ENCODE data around the gene GNG2.

DNA sequence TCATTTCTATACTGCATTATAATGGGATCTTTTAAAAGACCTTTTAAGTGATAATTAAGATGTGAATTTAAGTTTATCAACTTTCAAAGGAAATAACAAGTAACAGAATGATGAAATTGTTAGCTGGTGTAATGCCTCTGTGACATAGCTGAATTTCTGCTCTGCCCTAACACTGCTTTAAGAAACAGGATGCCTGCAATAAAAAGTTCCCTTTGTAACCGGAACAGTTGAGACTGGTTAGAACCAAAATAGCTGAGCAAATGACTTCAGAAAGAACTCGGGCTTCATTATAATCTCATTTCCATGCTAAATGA lies 23.4 kb upstream of the PYGL start:
- PRO-cap: no peak

DNA sequence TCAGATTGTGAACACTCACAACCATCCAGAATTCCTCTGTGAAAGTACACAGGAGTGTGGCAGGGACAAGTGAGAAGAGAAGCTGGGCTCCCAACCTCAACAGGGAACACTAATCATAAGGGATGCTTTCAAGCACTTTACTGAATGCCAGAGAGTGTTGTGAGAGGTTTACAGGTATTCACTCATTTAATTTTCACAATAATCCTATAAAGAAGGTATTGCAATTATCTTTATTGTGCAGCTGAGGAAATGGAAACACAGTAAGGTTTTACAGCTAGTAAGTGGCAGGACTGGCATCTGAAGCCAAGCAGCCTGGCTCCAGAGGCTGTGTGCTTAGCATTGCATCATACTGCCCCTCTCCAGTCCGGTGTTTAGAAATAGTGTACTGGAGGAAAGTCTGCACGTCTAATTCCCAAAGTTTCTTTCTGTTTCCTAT lies 60.2 kb upstream of the PYGL start:
- PRO-cap: no peak

DNA sequence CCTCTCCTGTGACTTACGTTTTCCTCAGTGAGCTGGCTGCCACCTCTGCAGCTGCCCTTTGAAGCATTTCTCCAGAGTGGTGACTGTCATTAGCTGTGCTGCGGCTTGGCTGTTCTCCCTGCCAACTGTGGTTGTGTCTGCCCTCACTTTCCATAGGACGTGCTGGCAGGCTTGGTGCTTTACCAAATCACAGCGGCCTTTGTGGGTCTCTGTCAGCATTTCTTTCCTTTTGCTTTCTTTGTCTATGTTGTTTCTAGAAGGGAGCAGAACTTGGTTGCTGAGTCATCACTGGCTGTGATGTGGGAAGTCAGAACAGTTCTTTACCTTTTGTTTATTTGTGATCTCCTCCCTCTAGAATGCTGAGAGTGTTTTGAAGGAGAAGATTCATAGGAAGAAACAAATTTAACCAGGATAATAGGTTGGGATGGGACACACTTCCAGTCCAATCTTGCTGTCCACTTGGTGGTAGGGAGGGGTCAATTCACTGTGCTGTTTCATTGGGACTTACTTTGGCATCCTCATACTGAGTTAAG lies 88.1 kb downstream of the TMX1 start:
- PRO-cap: no peak

DNA sequence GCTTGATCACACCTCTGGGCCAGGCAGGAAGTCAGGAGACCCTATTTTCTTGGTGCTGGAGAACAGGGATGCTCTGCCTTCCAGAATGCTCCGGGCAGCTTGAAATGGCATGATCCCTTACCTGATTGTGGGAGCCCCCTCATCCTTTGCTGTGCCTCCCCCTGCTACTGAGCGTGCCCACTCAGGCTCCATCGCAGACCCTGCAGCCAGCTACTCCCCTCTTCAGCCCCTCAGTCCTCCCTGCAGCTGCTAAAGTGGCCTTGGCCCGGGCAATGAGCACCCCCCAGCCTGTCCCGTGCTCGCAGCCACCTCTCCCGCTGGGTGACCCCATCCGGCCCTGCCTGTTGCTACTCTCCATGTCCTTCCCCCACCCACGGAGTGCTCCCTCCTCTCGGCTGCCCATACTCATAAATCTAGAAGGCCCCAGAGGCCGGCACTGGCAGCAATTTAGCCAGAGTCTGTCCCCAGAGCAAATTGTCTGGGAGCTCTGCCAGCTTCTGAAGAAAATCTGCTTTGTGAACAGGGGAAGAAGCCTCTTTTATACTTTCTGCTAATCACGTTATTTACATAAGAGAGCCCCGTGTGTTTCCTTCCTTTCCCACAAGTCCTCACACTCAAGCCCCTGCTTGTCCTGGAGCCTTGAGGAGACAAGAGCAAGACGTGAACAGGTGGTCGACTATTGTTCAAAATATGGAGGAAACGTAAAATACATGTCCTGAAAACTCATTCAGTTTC lies 143.7 kb upstream of the FRMD6 start:
- PRO-cap: no peak

DNA sequence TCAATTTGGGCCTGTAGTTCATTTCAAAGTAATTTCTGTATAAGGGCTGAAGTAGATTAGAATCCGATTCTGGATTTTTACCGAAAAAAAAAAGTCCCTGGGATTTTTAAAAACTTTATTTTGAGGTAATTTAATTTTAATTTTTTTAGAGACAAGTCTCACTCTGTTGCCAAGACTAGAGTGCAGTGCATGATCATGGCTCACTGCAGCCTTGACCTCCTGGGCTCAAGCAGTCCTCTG lies 18.2 kb downstream of the FRMD6 start:
- PRO-cap: no peak

DNA sequence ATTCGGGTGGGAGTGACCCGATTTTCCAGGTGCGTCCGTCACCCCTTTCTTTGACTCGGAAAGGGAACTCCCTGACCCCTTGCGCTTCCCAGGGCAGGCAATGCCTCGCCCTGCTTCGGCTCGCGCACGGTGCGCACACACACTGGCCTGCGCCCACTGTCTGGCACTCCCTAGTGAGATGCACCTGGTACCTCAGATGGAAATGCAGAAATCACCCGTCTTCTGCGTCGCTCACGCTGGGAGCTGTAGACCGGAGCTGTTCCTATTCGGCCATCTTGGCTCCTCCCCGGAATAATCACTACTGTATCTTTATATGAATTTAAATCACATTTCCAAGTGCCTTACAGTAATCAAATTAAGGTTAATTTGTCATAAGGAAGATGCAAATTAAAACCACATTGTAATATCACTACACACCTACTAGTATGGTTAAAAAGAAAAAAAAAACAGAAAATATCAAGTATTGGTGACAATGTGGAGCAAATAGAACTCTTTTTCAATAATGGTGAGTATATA lies 60.0 kb upstream of the GNG2 start:
- PRO-cap: no peak

DNA sequence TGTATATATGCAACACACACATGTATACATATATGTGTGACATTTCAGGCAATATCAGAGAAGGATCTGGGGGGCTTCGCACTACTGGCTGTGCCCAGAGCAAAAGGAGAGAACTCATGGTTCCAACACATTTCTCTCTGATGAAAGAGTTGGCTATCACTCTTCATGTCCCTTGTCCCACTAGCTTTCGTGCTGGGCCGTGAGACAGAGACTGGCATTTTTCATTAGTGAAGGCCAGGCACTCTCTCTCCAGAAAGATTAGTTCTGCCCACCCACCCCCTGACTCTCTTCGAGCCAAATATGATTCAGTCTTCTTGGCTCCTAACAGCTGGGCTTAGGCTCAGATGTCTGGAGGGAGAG lies 5.3 kb upstream of the GNG2 start:
- PRO-cap: no peak

DNA sequence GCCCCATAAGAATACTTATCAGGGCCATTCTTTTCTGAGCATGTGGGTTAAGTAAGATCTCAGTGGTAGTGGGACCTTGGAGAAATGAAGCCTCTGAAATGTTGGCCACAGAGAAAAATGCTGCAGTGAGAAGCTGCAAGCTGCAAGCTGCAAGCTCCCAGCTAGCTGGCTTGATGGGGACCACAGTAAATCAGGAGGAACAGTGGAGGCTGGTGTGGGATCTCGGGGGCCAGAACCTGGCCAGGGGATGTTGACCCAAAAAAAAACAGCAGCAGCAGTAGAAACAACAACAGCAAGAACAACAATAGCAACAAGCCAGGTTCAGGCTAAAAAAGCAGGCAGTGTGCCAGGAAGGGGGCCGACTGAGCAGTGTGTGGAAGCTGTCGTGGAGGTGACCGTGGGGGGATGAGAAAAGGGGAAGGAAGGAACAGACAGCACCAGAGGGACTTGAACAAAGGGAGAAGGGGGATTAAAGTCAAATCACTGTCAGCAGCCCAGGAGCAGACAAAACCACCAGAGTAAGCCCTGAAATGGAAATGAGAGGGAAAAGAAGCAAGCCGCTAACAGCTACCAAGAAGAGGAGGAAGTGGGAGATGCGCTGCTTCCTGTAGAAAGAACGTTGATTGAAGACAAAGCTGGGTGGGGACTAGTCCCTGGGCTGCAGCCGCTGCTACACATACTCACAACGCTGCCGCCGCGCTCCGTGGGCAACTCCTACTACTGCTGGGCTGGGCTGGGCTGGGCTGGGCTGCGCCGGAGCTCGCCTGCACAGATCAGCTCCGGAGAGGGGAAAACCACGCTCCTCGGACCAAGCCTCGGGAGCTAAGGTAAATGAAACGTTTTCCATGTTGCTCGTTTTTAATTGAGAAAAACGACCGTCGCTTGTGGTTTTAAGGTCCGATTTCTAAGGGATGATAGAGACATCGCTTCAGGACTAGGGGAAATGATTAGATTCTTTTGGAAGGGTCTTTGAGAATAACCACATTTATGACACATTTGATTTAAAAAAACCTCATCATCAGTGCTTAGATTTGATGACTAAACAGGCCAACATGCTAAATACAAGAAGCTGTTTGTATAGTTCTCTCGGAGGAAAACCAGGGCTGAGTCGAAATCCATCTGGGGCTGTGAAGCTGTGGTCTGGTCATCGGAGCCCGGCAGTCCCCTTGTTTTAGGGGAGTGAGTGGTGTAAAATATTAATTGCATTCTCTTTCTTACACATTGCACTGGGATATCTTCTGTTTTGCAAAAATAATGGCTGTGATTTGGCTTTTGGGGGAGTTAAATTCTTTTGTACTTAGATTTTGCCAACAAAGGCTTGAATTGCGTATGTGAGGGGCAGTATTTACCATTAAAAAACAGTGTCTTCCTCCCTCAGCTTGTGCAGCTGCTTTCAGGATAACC lies at the start of gene GNG2:
Gene GNG2, plus strand, starts transcription at position 649 of the 1,404 bp plus-strand sequence.
- PRO-cap: unidirectional peak, plus-strand start at position 341 of the sequence; bidirectional peak, plus-strand start at position 649 of the sequence, minus-strand start at position 648 of the sequence; bidirectional peak, plus-strand start at position 1,080 of the sequence, minus-strand start at position 945 of the sequence

DNA sequence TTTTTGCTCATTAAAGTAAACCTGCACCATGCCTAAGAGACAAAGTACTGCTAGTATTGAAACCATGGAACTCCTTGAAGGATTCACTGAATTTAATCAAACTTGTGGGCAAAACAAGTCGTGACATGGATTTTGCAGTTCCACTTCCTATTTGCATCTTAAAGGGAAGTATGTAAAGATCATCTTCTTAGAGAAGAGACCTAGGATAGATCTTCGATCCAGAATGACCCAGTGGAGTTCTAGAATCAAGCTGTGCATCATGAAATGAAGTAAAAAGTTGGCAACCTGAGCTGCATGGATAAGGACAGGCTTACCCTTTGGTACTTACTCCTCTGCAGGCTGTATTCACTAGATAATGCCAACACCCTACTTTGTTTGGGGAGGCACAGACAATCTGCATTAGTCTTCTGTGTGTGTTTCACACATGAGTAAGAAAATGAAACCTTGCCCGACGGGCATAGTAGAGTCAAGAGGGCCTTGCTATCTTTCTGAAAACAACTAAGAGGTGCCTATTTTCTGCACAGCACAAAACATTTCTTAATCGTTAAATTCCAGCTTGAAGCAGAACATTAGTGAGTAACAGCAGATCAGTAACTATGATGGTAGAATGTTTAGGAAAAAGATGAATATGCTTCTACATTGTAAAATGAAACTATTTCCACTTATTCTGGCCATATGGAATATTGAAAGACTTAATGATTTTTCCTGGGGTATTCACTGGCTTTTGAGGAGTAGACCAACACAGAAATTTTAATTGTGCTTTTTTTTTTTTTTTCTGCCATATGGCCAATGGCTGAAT lies 2.0 kb downstream of the GNG2 start:
- PRO-cap: bidirectional peak, plus-strand start at position 458 of the sequence, minus-strand start at position 357 of the sequence

- PRO-cap: bidirectional peak, plus-strand start at chr14:51866625, minus-strand start at chr14:51866399
Observed at GRCh38 chr14:51866122-51866703, 5.8 kb downstream of the GNG2 start.

- PRO-cap: no peak
Observed at GRCh38 chr14:52010736-52011420, 21.5 kb downstream of the RTRAF start.

DNA sequence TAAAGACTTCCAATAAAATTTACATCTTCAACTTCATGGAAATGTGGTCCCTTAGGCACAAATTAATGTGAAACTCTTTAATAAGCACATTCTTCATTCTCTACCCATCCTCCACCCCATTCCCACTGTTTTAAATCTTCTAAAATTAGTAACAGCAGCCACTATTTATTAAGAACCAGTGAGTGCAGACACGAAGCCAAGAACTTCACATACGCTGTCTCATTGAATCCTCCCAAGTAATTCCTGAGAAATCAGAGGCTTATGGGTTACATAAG lies 16.7 kb downstream of the NID2 start:
- PRO-cap: no peak

- PRO-cap: unidirectional peak, plus-strand start at chr14:52221051
Observed at GRCh38 chr14:52220739-52221447, 46.6 kb upstream of the PTGDR start.

DNA sequence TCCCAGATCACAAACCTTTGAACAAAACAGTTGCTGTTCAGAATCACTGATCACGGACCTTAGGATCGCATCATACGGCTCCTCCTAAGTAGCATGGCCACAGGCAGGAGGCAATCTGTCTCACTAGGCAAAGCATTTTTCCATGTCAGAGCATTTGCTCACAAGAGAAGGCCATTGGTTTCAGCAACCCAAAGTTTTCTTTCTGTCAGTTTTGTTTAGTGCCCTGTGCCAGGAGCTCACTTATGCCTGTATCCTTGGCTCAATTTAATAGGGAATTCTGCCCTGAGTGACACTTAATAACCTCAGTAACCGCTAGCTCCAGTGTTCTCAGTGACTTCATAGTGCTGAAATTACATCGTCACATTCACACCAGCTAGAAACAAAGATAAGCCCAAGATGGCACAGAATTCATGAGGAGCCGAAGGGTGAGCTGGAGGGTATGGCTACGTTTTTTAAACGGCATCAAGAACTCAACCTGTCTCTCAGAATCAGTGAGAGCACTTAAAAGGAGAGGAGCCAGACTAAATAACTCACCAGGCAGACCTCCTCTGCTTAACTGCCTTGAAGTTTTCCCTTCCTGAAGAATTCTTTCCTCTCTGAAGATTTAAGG lies 37.0 kb downstream of the PTGER2 start:
- PRO-cap: no peak

DNA sequence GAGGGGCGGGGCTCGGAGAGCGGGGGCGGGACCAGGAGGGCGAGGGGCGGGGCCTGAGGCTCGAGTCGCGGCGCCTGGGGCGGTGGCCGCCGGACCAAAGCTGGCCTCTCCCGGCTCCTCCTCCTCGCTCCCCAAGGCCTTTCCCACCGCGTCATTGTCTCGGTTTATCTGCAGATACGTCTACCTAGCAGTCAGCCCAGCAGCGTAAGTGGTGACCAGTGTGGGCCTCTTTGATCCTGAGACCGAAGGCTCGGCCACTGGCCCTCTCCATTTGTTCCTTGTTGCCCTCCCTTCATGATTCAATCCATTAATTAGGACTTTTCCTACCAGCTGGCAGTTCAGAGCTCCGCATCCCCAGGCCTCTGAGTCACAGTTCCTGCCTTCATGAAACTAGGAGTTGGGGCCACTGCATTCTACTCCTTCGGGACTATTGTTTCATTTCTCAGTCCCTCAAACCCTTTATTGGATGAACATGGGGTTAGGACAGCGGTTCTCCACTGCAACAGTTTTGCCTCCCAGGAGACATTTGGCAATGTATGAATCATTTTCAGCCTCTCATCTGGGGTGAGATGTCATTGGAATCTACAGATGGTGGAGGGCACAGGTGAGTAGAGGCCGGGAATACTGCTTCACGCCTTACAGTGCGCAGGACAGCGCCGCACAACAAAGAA lies 451 bp upstream of the GNPNAT1 start:
- PRO-cap: bidirectional peak, plus-strand start at position 59 of the sequence, minus-strand start outside the sequence

DNA sequence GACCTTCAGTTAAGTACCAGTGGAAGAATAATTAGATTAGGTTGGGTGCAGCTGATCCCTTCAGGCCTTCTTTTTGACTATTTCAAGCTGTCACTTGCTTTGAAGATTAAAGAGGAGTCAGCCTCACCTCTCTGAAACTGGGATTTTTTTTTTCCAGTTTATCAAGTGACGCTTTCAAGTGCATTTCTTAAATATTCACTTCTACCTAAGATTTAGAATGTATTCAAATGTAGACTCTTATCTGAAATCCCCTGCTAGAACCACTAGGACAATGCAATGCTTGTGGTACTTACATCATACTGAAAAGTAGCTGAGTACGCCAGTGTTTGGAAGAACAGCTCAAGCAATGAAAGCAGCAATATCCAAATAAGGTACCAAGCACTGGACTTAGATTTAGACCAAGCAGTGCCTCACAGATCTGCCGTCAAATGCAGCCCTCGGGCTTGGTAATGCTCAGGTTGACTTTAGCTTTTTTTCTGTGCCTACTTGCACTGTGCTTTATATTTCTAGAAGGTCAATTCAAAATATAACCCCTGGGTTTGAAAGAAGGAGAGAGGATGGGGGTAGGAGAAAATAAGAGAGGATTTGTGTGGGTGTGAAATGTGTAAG lies 3.7 kb upstream of the FERMT2 start:
- PRO-cap: no peak

GRCh38 chr14:53245050-53245490 lies 91.9 kb upstream of the DDHD1 start:
- PRO-cap: no peak

GRCh38 chr14:53850655-53851119 lies 105.9 kb downstream of the BMP4 start:
- PRO-cap: no peak

DNA sequence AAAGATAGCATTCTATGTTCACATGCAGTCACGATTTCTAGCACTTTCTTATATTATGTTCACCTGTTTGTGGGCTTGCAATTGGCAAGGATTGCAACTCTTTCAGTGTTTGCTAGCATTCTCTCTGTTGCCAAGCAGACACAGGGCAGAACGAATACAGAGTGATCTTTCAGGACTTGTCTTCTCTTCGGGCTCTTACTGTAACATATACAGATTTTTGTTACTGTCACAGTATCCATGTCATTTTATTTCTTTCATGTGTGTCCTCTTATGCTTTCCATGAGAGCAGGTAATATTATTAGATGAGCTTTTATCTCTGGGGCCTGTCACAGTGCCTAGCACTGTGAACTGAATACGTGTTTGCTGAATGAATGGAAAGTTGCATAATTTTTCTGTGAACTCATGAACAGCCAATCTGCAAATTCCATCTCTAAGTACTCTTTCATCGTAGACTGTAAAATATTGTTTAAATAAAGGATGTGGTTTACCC lies 105.1 kb downstream of the BMP4 start:
- PRO-cap: no peak

DNA sequence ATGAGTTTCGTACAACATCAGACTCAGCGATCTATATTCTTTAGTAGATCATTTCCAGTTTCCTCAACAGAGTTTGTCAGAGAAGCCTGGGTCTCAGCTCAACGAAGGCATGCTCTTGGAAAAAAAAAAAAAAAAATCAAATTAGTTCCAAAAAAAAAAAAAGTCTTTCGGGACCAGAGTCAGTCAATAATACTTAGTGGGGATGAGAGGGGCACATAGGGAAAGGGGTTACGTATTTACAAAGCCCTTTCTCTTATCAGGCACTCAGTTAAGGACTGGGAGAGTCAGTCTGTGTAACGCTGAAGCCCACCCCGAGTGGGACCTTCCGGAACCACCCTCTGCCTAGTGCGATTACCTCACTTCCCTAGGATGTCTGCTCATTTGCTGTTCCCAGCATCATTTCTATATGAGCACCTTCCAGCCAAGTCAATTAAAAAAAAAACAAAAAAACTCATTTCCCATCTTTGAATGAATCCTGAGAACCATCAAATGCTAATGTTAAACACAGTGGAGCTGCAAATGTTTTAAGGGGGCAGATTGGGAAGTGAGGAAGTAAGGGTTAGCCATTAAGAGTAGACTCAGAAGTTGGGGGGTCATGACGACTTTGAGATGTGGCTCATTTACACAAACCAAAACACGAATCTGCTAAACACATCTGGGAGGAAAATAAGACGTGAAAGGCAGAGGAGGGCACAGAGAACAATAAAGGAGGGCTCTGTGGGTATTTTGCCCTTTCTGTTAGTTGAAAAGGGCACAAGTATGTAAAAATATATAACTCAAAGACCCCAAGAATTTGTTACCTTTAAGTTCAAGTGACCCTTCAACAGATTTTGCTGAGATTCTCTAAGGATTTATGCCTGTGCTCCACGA lies 76.8 kb downstream of the BMP4 start:
- PRO-cap: no peak